AG04450 (cell line): ENCODE measurements around the gene IDH2.

DNA sequence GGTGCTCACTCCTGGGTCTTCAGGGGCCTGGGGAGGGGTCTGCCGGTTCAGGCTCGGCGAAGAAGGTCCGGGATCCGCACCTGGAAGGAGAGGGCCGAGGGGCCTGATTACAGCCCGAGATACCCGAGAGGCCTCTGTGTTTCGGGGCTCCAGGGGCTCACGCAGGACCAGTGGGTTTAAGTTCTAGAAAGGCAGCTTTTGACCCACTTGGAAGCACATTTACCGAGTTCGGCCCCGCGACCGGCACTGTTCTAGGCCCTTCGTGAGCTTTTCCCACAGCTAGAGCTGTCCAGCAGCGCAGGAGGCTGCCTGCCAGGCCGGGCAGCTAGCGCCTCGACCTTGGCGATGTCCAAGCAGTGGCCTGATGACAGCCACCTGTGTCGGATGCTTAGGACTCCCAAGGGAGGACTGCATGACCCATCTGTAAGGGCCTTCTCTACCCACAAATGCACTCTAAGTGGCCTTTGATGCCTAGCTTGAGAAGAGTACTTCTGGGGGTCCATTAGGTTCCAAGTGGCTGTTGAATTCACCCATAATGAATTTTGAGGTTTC lies 673 bp downstream of the ABHD2 start:
- CAGE, long polyA plus RNA: no peak
- RRBS: 5% methylated on average over 4 of the region's 22 CpGs

- CAGE, long polyA plus RNA: no peak
- RRBS: no CpG with 5 or more reads among the region's 8 CpGs
Measured at GRCh38 chr15:89139806-89140536, 51.7 kb downstream of the ABHD2 start.

- CAGE, long polyA plus RNA: no peak
- RRBS: no CpG with 5 or more reads among the region's 12 CpGs
Measured at GRCh38 chr15:89175699-89176239, 45.6 kb downstream of the RLBP1 start.

- CAGE, long polyA plus RNA: no peak
- RRBS: no CpG with 5 or more reads among the region's 8 CpGs
Measured at GRCh38 chr15:89316338-89317296, 18.0 kb downstream of the POLG start.

- CAGE, long polyA plus RNA: no peak
- RRBS: 9% methylated on average over 16 of the region's 54 CpGs
Measured at GRCh38 chr15:89367231-89367856, 32.7 kb upstream of the POLG start.

DNA sequence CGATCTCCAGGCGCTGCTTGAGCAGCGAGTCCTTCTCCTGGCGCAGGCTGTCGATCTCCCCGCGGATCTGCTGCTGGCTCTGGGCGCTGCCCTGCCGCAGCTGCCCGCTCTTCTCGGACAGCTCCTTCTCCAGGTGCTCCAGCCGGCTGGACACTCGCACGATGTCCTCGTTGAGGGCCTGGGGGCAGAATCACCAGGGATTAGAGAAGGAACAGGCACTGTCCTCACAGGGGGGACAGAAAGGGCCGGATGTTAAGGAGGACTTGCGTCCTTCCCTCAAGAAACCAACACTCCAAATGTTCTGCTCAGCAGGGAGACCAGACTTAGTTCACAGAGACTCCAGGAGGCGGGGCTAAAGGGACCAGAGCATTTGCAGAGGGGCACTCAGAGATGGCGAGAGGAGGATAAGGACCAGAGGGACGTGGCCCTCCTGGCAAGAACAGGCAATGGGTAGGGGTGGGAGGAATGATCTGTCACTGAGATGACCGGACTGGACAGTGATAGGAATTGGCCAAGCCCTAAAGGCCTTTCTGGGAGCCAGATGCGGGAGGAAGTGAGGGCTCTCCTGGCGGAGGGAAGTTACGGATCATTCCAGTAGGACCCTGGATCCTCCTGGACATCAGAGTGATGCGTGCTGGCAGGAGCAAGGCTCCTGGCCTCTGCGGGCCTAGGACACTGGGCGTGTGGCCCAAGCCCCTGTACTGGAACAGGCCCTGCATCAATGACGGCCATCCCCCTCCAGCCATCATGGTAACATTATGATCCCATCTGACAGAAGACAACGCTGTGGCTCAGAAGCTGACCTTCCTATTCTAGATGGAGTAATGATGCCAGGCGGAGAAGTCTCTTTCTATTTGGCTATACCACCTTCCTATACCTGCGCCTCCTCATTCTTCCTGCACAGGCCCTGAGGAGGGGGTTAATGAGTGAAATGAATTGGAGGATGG lies 23.5 kb downstream of the KIF7 start:
- CAGE, long polyA plus RNA: no peak
- RRBS: no CpG with 5 or more reads among the region's 31 CpGs

- CAGE, long polyA plus RNA: no peak
- RRBS: no CpG with 5 or more reads among the region's 10 CpGs
Measured at GRCh38 chr15:89760310-89760795, 9.3 kb upstream of the MESP1 start.

DNA sequence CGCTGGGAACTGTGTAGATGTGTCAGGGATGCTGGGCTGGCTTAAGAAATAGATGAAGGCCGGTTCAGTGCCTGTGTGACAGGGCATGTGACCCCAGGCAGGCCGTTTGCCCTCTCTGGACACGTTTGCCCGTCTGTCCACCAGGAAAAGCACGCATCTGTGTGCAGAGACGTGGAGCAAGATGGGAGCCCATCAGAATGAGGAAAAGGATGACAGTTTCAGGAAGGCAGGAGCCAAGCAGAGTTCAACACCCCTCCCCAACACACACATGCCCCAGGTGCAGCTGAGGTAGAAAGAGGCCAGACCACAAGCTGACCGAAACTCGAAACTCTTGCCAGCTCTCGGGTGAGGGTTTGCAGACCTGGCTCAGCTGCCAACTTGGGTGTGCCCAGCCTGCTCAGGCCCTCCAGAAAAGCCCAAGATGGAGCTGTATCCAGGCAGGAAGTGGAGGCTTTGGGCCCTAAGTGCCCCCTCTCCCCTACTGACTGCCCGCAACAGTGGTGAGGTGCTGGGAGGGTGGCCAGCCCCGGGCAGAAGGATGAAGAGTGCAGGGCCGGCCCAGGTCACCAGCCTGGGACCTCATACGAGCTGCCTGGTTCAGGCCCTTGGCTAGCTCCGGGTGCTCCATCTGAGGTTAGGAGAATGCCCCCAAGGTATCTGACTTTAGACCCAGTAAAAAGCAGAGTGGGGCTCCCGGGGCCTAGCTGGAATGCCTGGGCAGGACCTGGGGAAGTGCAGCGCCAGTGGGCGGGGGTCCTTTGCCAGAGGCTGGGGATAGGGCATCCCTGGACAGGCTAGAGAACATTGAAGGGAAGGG lies 10.2 kb upstream of the MESP1 start:
- CAGE, long polyA plus RNA: no peak
- RRBS: 82% methylated on average over 3 of the region's 18 CpGs

DNA sequence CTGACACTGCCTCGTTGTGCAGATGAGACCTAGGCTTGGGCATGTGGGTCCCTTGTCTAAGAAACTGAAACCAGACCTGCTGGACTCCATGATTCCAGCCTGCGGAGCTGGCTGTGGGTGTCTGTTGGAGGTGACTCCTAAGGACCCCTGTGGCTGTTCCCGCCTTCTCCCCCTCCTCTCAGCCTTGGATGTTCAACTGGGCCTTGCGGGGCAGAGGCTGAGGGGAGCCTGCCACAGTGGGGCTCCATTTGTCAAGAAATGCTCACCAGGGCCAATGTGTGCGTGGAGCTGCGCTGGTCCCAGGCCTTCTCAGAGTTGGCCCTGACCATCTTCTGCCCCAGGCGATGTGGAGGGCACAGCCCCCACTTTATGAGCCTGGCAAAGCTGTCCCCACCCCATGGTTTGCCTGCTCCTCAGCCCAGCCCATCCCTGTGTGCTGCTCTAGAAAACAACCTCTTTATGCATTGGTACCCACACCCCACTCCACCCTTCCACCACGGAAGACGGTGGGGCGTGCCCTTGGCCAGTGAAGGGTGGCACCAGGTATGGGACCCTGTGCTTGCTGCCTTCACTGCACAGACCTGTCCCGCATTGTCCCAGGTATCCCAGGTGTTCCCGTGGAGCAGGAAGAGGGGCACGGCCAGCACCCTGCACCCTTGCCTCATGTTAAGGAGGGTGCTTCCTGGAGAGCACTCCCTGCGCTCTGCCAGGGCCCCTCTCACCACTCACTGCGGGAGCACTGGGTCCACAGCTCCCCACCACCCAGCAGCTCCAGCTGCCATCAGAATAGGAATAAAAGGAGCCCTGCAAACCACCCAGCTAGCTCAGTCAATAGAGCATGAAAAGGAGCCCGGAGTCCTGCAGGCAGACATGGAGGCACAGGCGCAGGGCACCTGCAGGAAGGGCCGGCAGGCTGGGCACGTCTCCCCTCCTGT lies 8.0 kb downstream of the MESP2 start:
- CAGE, long polyA plus RNA: no peak
- RRBS: 59% methylated on average over 3 of the region's 19 CpGs

DNA sequence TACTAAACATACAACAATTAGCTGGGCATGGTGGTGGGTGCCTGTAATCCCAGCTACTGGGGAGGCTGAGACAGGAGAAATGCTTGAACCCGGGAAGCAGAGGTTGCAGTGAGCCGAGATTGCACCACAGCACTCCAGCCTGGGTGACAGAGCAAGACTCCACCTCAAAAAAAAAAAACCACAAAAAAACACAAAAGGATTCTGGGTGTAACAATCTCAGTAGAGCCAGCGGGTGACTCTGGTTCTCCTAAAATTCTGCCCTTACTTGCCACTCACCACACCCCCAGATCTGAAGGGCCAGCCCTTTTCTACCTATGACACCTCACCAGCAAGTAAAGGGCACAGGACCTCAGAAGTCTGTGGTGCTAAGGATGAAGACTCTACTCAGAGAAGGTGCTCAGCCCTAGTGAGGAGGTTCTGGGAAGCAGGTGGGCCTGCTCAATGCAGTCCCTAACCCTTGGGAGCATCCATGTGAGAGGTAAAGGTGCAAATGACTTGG lies 20.1 kb upstream of the ANPEP start:
- CAGE, long polyA plus RNA: no peak
- RRBS: no CpG with 5 or more reads among the region's 3 CpGs

DNA sequence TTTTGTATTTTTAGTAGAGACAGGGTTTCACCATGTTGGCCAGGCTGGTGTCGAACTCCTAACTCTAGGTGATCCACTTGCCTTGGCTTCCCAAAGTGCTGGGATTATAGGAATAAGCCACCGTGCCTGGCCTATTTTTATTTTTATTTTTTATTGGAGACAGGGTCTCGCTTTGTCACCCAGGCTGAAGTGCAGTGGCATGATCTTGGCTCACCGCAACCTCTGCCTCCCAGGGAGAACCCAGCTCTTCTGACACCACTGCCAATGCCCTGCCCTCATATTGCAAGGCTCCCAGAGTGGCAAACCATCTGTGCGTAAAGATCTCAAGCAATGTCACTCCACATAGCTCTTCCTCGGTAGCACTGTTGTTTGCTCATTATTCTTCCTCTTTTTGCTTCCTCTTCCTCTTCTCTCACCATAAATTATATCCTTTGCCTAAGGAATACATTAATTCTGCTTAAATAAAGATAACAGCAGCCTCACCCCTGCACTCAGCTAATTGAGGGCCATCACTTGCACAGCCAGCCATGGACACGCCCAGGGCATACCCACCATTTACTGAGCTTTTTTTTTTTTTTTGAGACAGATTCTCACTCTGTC lies 26.6 kb upstream of the ZNF710 start:
- CAGE, long polyA plus RNA: no peak
- RRBS: no CpG with 5 or more reads among the region's 7 CpGs

- CAGE, long polyA plus RNA: no peak
- RRBS: no CpG with 5 or more reads among the region's 5 CpGs
Measured at GRCh38 chr15:90004142-90004576, 3.0 kb downstream of the ZNF710 start.

- CAGE, long polyA plus RNA: no peak
- RRBS: no CpG with 5 or more reads among the region's 9 CpGs
Measured at GRCh38 chr15:90087922-90088422, 14.3 kb downstream of the IDH2 start.

- CAGE, long polyA plus RNA: no peak
- RRBS: 2% methylated on average over 77 of the region's 126 CpGs
Measured at GRCh38 chr15:90101935-90103139, at the start of gene IDH2. Gene IDH2 (minus strand): TSS chr15:90102468.

DNA sequence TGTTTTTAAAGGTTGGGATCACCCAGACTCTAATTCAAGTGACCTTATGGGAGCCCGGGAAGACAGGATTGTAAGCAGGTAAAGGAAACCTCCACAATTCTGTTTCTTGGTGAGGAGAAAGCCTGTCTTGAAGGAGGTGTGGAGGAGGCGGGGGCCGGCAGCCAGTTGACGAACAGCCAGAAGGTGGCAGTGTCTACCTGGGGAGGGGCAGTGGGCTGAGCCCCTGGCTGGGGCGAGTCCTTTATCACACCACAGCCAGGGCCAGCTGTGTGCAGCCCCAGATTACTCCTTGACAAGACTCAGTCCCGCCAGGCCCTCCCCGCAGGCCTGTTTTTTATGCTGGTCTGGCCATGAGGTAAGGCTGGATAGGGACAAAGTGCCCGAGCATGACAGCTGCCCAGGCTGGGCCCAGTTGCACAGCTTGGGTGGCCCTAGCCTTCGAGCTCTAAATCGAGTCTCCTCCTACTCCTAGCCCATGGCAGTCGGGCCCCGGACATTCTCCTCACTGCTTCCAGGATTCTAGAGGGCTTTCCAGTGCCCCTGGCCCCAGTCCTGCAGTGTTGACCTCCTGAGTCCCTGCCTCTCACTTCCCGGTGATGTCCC lies 41.0 kb upstream of the IDH2 start:
- CAGE, long polyA plus RNA: no peak
- RRBS: 44% methylated on average over 5 of the region's 13 CpGs

- CAGE, long polyA plus RNA: no peak
- RRBS: no CpG with 5 or more reads among the region's 3 CpGs
Measured at GRCh38 chr15:90500761-90501710, 28.7 kb upstream of the CRTC3 start.

GRCh38 chr15:90553371-90553893 lies 23.7 kb downstream of the CRTC3 start:
- CAGE, long polyA plus RNA: no peak
- RRBS: no CpG with 5 or more reads among the region's 9 CpGs

DNA sequence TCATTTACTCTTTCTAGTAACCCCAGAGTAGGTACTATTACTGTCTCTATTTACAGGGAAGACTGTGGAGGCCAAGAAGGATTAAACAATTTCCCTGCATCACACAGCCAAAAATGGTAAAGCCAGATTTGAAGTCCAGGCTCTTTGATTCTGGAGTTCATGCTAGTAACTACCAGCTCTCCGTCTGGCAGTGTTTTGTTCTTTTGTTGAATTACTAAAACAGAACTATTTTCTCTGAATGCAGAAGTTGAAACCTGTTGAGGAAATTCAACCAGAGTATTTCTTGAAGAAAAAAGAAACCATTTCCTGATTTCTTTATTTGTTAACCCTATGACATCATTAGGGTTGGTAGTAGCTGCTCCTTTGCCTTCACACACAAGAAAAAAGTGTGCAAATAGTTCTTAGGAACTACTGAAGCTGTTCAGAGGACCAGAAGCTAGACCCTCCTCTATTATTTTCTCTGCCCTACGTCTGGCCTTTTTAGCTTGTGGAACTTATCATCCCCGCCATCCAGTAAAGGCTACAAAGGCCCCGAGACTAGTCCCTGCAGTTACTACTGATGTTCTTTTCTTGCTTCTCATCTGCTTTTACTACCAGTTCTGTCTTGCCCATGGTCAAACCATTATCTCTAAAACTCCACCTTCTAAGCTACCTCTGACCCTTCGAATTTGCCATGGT lies 34.4 kb downstream of the CRTC3 start:
- CAGE, long polyA plus RNA: no peak
- RRBS: no CpG with 5 or more reads among the region's 5 CpGs

- CAGE, long polyA plus RNA: no peak
- RRBS: no CpG with 5 or more reads among the region's 25 CpGs
Measured at GRCh38 chr15:90642421-90643191, 74.5 kb upstream of the BLM start.

- CAGE, long polyA plus RNA: no peak
- RRBS: no CpG with 5 or more reads among the region's 6 CpGs
Measured at GRCh38 chr15:90857907-90858299, 10.5 kb upstream of the FURIN start.